Spleen (tissue), 7 donors: ENCODE results near the genes NGLY1 and CMC1.

- PRO-cap, 4 experiments: peak in 1 of 4 experiments; most common minus-strand start chr3:25539491 (in 1)
- RAMPAGE, long total RNA, 4 experiments: no peak in any of the 4 experiments
Observed at GRCh38 chr3:25539333-25539542, 111.2 kb downstream of the RARB start.

- PRO-cap, 4 experiments: peak in 1 of 4 experiments; most common plus-strand start chr3:25663656 (in 1); most common minus-strand start chr3:25663559 (in 1)
- RAMPAGE, long total RNA, 4 experiments: no peak in any of the 4 experiments
Observed at GRCh38 chr3:25663366-25663771, 1.3 kb downstream of the TOP2B start.

- PRO-cap, 4 experiments: peak in 4 of 4 experiments; most common plus-strand start chr3:25782920 (in 3); most common minus-strand start chr3:25783443 (in 4)
- RAMPAGE, long total RNA, 4 experiments: start-site peak on the minus strand in 4 of 4 experiments, at chr3:25783394-25783449 at its widest, 190 to 883 reads per replicate
Observed at GRCh38 chr3:25782520-25783531, at the start of gene NGLY1. Gene NGLY1, minus strand, starts transcription at chr3:25783443.

- PRO-cap, 4 experiments: no peak in any of the 4 experiments
- RAMPAGE, long total RNA, 4 experiments: no peak in any of the 4 experiments
Observed at GRCh38 chr3:25834390-25834716, 44.5 kb downstream of the OXSM start.

DNA sequence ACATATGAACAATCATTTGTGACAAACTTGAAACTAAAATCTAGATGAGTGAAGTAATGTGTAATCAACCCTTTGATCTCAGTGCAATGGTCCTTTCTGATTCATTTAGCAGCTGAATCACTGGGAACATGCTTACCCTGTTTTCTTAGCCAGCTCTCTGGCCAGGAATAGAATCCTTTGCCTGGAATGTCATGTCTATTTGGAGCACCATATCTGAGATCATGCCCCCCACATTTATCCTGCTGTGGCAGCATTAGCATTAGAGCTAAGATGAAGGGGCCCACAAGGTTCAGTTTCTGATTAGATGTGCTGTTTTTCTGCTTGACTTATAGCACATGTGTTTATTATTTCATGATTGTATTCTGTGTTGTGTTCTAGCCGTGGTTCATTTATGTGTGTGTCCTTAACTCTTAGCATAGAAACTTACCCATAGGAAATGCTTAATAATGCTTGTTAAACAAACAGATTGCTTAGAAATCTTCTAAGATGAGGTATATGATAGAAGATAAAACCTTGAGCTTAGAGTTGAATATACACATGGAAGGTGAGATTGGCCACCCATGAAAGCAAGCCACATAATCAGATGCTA is 309.9 kb downstream of the OXSM start:
- PRO-cap, 4 experiments: no peak in any of the 4 experiments
- RAMPAGE, long total RNA, 4 experiments: no peak in any of the 4 experiments

DNA sequence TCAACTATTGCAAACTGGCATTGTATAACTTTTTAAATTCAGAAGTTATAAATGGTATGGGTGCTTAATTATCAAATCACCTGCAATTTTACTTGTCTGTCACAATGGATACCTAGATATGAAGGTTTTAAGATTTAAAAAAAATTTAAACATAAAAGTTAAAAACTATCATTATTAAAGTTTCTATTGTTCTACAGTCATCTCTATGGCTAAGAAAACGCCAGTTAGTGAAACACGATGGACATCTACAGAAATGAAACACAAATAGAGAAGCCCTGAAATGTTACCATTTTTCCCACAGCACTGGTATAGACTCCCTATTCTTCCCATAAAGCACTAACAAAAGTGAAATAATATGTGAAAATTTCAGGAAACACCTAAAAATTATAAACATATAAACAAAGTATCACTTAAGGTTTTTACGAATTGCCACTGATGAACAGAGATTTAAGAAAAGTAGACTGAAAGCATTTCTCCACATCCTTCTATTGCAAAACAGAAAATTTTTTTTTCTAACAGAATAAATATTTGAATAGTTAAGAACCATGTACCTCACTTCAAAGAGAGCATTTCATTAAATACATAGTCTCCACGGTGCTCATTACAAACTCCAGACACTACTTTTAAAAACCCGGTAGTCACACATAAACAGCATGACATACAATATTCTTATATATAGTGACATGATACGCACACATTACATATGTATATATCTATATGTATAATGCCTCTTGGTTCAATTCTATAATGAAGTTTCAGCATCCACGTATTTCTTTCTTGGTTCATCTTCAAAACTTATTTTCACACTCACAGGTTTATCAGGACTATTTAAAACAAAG is 7.1 kb upstream of the NEK10 start:
- PRO-cap, 4 experiments: no peak in any of the 4 experiments
- RAMPAGE, long total RNA, 4 experiments: no peak in any of the 4 experiments

- PRO-cap, 4 experiments: no peak in any of the 4 experiments
- RAMPAGE, long total RNA, 4 experiments: no peak in any of the 4 experiments
Observed at GRCh38 chr3:27468725-27469328, 15.4 kb downstream of the SLC4A7 start.

GRCh38 chr3:27479761-27480442 is 4.3 kb downstream of the SLC4A7 start:
- PRO-cap, 4 experiments: peak in 2 of 4 experiments; most common plus-strand start chr3:27480055 (in 2)
- RAMPAGE, long total RNA, 4 experiments: no peak in any of the 4 experiments

DNA sequence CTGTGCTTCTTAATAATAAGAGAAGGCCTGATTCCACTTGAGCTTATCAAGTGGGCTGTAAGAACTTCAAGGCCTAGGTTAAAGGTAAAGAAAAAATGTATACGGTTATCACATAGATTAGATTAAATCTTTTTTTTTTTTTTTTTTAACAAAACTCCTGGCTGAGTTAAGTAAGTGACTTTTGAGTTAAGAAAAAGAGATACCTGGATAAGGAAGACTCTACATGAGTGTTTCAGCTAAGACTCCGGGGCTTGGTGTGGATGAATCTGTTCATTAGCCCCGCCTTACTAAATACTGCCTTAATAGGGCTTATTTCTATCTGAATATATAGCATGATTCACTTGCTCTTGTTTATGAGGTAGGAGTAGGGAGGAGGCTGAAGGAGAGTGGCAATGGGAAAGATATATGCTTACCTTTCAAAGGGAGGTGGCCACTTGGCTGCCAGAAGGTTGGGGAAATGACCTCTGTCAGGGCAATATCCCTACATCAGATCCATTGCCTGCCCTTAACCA is 80.4 kb downstream of the EOMES start:
- PRO-cap, 4 experiments: no peak in any of the 4 experiments
- RAMPAGE, long total RNA, 4 experiments: no peak in any of the 4 experiments

DNA sequence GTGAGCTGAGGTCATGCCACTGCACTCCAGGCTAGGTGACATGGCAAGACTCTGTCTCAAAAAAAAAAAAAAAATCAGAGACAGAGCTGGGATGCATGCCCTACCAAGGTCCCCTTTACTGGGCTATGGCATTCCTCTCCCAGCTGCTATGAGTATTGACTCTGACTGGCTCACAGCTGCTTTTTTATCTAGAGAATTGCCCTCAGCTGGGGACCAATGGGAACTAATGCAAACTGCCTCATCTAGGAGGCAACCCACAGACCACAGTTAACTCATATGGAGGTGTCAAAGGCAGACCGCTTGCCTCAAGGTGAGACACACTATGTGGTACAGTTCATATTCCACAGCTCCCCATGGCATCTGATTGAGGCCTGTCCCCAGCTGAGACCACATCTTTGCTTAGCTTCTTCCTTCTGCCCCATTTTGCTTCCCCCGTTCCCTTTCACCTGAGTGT is 183.5 kb upstream of the EOMES start:
- PRO-cap, 4 experiments: no peak in any of the 4 experiments
- RAMPAGE, long total RNA, 4 experiments: no peak in any of the 4 experiments

GRCh38 chr3:28241133-28242187 is at the start of gene CMC1:
Gene CMC1, plus strand, starts transcription at chr3:28241619.
- PRO-cap, 4 experiments: peak in 4 of 4 experiments; most common plus-strand start chr3:28241620 (in 3); most common minus-strand start chr3:28241441 (in 3)
- RAMPAGE, long total RNA, 4 experiments: start-site peak on the plus strand in 3 of 4 experiments, at chr3:28241579-28241646 at its widest, 64 to 497 reads per replicate

- PRO-cap, 4 experiments: no peak in any of the 4 experiments
- RAMPAGE, long total RNA, 4 experiments: no peak in any of the 4 experiments
Observed at GRCh38 chr3:28277289-28278344, 36.2 kb downstream of the CMC1 start.

DNA sequence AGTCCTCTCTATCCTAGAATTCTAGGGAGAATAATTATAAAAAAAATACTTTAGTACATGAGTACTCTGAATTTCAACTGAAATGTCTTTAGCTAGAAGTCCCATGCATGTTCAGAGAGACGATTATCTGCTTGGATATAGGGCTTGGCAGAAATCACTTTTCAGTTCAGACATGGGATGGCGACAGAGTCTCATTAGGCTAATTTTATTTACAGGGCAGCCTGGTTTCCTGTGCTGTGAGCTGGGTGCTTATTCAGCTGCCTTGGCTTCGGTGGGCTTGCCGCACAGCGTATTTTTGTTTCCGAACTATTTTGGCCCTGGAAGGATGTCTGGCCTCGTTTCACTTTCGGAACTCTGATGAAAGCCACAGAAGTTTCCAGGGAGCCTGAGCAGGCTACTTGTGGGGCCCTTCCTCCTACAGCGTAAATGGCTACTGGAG is 364.2 kb upstream of the RBMS3 start:
- PRO-cap, 4 experiments: peak in 1 of 4 experiments; most common plus-strand start position 369 of the sequence (in 1)
- RAMPAGE, long total RNA, 4 experiments: no peak in any of the 4 experiments

- PRO-cap, 4 experiments: peak in 1 of 4 experiments; most common plus-strand start chr3:29282556 (in 1); most common minus-strand start chr3:29282796 (in 1)
- RAMPAGE, long total RNA, 4 experiments: start-site peak on the plus strand in 2 of 4 experiments, at chr3:29283000-29283651 at its widest, 16 to 30 reads per replicate
Observed at GRCh38 chr3:29282521-29283711, 2.0 kb downstream of the RBMS3 start.

DNA sequence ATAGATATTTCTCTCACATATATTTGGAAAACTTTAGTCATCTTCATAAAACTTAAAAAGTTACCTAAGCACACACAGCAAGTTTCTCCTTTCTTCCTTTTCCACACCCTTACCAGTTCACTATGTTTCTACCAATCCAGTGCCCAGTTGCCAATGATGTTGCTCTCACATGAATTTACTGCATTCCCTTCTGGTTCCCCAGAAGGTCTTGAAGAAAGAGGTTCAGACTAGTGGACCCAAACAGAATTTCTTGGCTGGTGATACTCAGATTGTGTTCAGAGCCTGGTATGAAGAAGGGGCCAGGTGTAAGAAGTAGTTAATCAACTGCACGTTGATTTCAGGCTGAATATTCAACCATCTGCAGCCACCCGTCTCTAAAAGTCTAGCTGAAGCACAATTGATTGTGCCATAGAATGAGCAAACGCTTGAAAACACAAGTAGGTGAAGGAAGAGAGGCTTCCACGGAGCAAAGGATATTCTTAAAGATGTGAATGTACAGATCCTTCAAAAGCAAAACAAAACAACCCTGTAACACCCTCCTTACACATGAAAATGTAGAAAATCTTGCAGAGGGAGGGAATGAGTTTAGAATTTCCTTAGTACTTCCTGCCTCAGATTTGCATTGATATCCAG is 4.6 kb downstream of the RBMS3 start:
- PRO-cap, 4 experiments: peak in 1 of 4 experiments; most common plus-strand start position 183 of the sequence (in 1)
- RAMPAGE, long total RNA, 4 experiments: no peak in any of the 4 experiments

GRCh38 chr3:30004274-30004821 is 602.1 kb upstream of the TGFBR2 start:
- PRO-cap, 4 experiments: no peak in any of the 4 experiments
- RAMPAGE, long total RNA, 4 experiments: no peak in any of the 4 experiments

GRCh38 chr3:30511418-30511993 is 94.9 kb upstream of the TGFBR2 start:
- PRO-cap, 4 experiments: no peak in any of the 4 experiments
- RAMPAGE, long total RNA, 4 experiments: no peak in any of the 4 experiments

DNA sequence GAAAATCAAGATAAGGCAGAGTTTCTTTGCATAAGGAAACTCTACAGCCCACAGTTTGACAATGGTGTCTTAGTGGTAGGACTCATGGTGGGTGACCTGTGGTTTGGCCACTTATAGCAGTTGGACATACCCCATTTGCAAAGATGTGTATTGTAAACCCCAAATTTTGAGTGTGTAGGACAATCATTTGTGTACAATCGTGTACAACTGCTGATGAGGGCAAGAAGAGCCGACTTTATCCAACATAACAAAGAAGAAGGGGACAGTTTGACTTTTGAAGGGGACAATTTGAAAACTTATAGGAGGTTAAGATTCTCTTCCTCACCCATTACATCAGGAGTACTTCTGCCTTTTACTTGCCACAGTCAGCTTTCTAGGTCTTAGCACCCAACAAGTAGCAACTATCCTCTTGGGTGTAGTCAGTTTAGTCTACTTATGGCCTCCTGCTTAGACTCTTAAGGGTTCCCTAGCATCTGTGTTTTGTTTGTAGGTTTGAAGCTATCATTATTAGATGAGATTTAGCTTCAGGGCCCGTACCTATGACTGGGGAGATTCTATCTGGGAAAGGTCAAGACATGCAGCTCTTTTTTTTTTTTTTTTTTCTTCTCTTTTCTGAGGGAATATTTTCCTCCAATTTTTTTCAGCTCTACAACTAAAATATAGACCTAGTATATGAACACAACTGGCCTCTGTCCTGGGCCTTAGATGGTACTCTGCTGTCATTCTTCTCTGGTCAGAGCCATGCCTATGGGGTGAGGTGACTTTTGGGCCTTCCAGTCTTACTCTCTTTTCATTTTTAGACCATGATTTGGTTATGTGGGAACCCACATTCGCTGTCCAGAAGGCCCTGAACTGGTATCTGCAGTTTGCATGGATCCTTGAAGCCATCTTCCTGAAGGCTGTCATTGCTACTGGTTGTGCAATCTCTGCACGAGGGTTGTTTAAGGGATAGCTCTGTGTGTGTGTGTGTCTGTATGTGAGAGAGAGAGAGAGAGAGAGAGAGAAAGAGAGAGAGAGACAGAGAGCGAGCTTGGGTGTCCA is 6.5 kb downstream of the TGFBR2 start:
- PRO-cap, 4 experiments: no peak in any of the 4 experiments
- RAMPAGE, long total RNA, 4 experiments: no peak in any of the 4 experiments

DNA sequence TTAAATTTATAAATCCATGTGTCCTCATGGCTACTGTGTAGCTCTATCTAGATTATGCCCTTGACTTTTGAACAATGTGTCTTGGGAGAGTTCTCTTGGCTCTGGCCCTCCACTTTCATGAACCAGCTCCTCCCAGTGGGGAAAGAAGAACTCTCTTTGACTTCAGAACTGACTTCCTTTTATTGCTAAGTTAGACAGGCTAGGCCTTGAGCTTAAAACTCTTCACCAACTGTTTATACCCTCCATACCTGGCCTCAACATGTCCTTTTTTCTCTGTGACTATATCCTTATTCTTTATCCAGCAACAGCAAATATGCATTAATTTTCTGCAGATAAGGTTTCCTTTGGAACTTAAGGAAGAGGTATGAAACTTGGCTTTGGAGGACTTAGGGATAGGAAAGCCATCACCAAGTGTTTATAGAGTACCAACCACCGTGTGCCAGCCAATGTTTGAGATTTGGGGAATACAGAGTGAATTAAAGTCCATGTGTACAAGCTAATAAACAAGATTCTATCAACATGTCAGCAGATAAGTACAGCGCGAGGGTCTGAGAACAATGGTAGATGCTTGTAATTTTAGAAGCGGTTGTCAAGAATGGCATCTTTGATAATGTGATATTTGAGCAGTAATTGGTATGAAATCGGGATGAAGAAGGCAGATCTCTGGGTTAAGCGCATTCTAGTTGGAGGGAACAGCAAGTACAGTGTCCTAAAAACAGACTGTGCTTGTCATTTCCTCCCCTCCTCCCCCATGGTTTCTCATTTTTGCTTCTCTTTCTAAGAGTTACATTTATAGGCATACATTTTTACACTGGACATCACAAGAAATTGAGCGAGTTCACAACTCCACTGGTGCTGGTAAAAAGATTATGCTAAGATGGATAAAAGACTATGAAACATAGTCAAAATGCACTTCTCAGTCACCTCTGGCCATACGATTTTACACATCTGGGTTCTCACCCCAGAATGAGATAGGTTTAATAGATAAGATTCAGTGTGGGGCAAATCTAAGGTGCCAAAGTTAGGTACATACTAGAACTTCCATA is 23.2 kb downstream of the TGFBR2 start:
- PRO-cap, 4 experiments: peak in 1 of 4 experiments; most common minus-strand start position 119 of the sequence (in 1)
- RAMPAGE, long total RNA, 4 experiments: no peak in any of the 4 experiments

- PRO-cap, 4 experiments: no peak in any of the 4 experiments
- RAMPAGE, long total RNA, 4 experiments: no peak in any of the 4 experiments
Observed at GRCh38 chr3:30646198-30646595, 39.8 kb downstream of the TGFBR2 start.